SJSA1 (cell line): Measurements from ENCODE around the genes SPINT2 and RYR1.

DNA sequence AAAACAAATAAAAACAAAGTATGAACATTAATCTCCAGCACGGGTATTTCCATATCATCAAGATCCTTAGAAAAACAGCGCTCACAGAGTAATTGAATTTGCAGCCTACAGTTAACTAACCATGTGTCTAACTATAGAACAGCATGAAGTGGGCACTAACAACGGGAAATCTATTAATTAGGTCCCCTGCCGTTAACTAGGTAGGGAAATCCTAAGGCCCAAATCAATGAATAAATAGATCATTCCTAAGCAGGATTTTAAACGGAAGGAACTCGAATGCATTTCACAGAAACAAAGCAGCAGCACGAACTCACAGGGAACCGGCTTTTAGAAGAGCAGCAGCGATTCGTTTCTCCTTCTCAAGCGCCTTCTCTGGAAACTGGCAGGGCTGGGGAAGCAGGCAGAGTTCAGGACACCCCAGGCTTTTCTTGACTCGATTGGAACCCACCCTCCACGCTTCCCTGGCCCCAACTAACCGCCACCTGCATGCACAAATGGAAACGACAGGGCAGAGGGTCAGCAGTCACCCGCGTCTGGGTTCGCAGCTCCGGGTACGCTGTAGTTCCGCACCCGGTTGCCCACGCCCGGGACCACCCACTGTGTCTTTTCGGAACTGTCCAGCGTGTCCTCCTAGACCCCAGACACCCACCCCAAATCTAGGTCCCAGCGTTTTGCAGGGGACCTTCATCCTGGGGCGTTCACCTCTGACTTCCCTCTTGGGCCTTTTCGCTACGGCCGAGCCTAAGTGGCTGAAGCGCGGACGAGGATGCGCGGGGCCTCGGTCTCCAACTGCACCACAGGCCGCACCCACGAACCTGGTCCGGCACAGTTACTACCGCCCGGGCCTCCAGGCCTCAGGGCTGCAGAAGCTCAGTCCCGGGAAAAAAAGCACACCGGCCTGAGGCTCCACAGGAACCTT, 608 bp downstream of the ZFP30 start:
- RAMPAGE, long total RNA = no peak

DNA sequence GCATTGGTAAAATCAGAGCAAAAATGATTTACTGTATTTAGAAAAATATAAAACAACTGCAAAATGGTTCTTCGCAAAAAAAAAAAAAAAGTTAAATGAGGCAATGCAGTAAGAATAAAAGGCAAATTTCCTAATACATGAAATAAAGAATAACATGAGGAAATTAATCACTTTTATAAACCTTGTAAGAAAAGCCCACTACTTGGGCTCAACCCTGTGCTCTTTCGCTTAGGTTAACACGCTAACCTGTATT, 23.7 kb downstream of the ZNF573 start:
- RAMPAGE, long total RNA = no peak

DNA sequence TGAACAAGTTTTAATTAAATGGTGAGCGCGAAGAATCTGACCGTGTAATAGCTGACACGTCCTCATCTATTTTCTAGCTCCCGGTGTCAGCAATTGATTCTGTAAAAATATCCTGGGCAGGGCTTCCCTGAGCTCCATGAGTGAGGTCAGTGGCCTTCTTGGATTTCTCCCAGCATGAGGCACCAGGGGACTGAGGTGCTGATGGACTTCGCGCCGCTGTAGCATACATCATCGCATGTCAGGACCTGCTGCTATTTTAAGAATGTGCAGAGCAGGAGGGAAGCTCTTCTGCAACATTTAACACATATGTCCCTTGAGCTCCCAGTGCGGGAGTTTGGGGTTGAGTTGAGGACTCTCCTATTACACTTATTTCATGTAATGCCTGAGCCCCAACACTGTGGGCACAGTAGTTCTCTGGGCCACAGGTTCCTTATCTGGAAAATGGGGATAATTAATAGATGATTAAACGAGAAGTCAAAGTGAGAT, 27.1 kb downstream of the SIPA1L3 start:
- RAMPAGE, long total RNA = no peak

GRCh38 chr19:37936169-37936946, 29.4 kb downstream of the SIPA1L3 start:
- RAMPAGE, long total RNA = no peak

DNA sequence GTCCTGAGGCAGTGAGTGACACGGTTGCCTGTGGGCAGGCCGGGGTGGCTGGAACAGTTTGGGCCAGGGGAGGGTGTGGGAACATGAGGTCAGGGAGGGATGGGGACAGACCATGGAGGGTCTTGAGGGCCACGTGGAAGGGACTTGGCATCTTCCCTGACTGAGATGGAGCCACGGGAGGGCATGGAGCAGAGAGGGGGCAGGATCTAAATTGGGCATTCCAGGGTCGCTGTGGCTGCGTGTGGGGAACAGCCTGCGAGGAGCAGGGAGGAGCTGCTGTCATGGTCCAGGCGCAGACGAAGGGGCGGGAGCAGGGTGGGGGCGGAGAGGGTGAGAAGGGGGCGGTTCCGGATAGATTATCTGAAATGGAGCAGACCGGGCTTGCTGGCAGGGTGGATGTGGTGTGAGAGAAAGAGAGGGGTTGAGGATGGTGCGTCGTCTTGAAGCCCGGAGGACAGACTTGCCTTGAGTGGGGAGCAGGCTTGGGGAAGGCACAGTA, 40.9 kb downstream of the DPF1 start:
- RAMPAGE, long total RNA = no peak

DNA sequence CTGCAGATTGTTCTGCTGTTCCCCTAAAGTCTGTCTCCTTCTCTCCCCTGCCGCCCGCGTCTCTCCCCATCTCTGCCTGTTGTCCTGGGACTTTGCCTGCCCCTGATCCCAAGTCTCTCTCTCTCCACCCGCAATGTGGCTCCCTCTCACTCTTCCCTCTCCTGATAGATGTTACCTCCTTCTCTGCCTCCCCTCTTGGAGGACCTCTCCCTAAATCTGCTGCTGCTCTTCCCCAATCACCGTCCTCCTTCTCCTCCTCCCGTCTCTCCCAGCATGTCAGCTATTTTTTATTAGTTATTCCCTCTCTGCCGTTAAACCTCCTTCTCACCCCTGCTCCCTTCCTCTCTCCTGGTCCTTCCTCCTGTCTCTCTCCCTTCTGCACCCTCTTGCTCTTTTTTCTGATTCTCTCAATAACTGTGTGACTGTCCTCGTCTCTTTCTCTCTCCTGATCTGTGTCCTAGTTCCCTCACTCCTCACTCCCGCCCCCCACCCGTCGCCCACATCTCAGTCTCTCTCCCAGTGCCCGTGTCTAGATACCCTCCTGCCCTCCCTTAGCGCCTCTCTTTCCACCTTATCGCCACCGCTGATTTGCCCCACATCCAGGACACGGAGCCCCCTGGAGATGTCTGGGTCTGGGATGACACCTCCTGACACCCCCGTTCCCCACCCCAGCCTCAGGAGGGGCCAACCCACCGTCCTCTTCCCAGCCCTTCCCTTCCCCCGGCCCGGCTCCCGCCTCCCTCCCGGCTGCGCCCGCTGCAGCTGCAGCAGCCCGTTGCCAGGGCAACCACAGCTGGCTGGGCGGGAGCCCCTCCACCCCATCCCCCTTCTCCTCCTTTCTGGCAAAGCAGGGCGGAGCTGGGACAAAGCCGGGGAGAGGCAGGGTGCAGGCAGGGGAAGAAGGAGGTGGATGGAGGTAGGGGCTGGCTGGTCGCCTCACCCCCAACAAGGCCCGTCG, 13.7 kb downstream of the DPF1 start:
- RAMPAGE, long total RNA = no peak

DNA sequence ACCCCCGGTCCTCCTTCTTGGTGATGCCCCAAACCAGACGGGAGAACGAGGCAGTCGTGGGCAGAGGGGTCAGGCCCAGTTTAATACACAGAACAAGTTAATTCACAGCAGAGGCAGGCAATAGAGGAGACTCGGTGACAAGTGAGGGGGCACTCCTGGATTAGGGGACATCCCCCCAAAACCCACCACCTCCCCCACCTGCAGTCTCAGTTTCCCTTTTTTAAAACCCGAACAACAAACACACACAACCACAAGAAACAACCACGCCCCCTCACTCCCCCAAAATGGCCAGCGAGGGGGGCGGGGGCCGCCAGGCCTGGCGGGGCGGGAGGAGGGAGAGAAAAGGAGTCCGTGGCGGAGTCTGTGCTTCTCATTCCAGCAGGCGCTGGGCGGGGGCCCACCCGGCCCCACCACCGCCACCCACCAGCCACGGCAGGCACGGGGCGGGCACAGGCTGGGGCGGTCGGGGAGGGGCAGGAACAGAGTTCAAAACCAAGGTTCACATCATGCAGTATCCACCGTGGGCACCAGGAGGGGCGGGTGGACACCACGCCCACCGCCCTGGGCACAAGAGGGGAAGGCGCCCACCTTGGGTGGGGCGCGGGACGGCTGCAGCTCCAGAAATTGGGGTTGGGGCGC, 13.0 kb downstream of the DPF1 start:
- RAMPAGE, long total RNA = no peak

DNA sequence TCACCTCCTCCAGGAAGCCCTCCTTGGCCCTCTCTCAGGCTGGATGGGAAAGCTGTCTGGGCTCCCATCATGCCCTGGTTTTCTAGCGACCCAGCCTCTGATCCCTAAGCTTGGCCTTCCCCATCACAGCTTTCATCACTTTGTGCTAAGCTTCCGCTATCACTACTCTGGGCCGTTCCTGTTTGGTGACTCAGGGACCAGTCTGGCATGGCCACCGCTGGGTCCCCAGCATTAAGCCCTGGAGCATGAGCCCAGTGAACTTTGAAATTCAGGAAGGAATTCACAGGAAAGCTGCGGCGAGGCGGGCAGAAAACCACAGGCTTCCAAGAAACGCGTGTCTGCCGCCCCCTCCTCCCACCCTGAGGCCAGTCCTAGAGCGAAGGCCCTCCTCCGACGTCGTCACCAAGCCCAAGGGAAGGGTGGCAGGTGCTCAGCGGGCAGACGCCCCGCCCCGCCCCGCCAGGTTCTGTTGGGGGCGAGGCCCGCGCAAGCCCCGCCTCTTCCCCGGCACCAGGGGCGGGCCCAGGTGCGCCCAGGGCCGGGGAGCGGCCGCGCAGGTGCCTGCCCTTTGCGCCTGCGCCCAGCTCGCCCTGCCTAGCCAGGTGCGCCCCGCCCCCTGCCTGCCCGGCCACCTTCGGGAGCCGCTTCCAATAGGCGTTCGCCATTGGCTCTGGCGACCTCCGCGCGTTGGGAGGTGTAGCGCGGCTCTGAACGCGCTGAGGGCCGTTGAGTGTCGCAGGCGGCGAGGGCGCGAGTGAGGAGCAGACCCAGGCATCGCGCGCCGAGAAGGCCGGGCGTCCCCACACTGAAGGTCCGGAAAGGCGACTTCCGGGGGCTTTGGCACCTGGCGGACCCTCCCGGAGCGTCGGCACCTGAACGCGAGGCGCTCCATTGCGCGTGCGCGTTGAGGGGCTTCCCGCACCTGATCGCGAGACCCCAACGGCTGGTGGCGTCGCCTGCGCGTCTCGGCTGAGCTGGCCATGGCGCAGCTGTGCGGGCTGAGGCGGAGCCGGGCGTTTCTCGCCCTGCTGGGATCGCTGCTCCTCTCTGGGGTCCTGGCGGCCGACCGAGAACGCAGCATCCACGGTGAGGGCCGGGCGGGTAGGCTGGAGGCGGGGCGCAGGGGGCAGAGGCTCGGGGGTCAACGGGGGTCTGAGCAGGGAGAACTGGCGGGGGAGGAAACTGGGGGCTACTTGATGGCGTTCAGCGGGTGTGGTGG, at the start of gene SPINT2:
TSS of gene SPINT2 (plus strand) at position 661 of the 1,219 bp plus-strand sequence.
- RAMPAGE, long total RNA = no peak

DNA sequence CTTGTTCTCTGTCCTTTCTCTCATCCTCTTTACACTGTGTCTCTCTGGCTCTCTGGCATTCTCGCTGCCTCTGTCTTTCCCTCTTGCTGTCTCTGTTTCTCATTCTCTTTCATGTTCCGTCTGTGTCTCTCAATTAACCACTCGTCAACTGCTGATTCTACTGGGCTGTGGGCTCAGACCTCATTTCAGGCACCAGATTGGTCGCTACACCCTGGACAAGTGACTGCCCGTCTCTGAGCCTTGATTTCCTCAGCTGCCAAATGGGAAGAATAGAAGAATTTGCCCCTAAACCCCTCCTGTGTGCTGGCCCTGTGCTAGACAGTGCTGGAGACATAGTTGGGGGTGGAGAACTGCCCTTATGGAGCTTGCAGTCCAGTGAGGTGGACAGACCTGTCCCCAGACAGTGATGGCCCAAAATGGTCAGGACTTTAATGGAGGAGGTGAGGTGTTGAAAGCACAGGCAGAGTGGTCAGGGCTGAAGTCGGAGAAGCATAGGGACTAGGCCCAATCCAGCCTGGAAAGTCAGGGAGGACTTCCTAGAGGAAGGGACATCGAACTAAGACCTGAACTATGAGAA, 7.9 kb upstream of the CATSPERG start:
- RAMPAGE, long total RNA = no peak

GRCh38 chr19:38328196-38329035, 7.2 kb upstream of the CATSPERG start:
- RAMPAGE, long total RNA = no peak

GRCh38 chr19:38361432-38362216, 12.7 kb upstream of the PSMD8 start:
- RAMPAGE, long total RNA = no peak

DNA sequence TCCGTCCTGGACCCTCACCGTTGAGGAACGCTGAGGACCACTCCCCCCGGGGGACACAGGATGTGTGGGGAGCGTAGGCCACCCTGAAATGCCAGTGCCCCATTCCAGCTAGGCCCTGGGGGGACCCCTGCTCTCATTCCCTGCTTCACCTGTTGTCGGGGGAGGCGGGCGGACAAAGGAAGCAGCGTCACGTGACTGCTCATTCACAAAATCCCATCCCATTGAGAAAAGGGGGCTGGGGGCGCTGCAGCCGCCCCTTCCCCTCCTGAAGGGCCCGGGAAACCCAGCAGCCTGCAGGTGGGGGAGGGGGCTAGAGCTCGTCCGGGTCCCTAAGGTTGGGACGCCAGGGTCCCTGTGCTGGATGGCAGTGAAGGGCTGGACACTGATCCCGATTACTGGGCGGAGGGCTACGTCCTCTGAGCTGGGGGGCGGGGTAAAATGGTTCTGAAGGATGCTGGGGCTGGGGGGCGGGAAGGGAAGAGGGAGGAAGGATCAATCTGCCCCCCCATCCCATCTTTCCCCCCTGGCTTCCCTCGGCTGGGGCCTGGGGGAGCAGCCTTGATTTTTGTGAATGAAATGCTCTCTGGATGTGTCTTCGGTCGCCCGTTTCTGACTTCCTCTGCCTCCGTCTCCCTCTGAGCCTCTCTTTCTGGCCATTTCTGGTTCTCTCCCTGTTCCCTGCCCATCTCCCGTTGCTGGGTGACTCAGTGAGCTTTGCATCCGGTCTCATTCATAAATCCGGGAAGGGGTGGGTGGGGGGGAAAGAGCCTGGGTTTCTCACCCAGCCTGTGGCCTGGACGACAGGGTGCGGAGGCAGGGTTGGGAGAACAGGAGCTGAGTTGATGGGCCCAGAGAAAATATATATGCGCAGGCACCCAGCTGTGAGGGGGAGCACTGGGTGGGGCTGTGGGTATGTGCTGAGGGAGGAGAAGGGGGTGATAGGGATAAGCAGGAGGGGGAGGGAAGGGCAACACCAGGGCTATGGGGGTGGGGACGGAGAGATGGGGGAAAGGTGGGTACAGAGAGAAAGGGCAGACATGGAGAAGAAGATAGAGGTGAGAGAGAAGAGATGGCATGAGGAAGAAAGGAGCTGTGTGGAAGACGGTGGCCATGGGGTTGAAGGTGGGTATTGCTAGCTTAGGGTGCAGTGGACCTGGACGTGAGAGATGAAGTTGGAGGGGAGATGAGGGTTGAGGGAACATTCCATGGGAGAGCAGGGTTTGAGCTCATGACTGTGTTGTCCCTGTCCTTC, 960 bp downstream of the SPRED3 start:
- RAMPAGE, long total RNA = no peak

DNA sequence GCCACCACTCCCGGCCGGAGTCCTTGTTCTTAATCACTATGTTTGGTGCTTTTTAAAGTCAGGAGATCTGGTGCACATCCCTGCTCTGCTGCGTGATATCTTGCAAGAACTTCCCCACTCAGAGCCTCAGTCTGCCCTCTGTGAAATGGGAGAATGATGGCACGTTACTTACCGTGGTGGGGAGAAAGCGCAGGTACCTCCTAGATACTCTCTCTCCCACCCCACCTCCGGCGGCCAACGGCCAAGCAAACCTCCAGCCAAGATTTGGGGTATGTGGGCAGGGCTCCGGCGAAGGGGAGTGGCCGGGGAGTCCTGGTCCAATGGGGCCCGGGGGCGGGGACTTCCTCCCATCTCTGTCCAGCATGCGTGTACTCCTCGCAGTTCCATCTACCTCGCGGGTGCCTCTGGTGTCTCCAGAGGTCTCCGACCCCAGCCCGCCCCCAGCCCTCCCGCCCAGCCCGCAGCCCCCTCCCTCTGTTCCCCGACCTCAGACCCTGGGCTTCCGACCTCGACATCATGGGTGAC, at the start of gene RYR1:
TSS of gene RYR1 (plus strand) at position 378 of the 525 bp plus-strand sequence.
- RAMPAGE, long total RNA = no peak

DNA sequence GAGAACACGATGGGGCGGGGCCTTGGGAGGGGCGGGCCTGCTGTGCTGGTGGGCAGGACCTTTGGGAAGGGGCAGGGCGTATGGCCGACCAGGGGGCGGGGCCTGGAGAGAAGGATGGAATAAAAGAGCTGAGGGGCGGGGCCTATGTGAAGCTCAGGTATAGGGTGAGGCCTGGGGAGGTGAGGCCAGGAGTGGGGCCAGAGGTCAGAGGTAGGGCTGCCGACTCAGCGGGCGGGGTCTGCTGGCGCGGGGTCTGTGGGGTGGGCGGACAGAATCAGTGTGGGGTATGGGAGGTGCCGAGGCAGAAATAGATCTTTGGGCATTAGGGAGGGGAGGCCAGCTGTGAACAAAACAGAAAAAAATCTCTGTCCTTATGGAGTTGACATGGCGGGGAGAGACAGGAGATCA, 19.7 kb downstream of the RYR1 start:
- RAMPAGE, long total RNA = no peak

- RAMPAGE, long total RNA = no peak
These were observed 12.6 kb downstream of the EIF3K start for GRCh38 chr19:38631301-38632199.

DNA sequence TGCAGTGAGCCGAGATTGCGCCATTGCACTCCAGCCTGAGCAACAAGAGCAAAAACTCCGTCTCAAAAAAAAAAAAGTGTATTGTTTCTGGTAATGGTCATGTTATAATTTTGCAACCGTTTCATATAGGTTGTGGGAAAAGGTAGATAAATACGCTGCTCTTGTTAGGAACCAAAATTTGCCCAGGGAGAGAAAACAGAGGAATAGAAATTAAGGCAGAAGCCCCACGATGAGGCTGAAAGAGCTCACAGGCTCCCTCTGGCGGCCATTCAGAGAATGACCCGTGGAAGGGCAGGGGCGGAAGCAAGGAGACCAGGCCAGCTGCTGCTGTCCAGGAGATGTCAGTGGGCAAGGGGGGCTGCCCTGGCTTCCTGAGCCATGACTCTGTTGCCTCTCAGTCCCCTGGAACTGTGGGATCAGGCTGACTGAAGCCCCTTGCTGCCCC, 12.9 kb upstream of the ACTN4 start:
- RAMPAGE, long total RNA = no peak

DNA sequence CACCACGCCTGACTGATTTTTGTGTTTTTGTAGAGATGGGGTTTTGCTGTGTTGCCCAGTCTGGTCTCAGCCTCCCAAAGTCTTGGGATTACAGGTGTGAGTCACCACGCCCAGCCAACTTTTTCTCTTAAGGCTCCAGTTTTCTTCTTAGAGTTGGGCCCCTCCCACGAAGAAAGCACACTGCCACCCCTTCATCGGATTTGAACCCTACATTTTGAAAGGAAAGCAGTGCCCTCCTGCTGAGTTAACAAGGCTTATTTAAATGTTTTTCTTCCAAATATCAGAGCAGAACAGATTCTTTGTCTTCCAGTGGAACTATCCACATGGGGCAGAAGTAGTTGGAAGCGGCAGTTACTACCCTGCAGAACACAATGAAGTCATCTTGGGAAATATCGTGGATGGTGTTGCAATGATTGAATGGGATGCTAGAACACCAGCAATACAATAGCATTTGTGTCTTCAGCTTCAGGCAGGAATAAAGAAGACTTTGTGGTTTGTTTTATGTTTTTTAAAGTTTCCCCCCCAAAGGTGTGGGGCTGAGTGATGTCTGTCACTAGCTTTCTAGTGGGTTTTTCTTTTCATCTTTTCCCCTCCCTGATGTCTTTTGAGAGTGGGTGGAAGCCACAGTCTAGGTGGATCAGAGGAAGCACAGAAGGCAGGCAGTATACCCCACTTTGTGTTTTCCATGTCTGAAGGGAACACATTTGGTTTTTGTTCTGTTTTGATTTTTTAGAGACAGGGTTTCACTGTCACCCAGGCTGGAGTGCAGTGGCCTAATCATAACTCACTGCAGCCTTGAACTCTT, 9.0 kb downstream of the ACTN4 start:
- RAMPAGE, long total RNA = no peak

DNA sequence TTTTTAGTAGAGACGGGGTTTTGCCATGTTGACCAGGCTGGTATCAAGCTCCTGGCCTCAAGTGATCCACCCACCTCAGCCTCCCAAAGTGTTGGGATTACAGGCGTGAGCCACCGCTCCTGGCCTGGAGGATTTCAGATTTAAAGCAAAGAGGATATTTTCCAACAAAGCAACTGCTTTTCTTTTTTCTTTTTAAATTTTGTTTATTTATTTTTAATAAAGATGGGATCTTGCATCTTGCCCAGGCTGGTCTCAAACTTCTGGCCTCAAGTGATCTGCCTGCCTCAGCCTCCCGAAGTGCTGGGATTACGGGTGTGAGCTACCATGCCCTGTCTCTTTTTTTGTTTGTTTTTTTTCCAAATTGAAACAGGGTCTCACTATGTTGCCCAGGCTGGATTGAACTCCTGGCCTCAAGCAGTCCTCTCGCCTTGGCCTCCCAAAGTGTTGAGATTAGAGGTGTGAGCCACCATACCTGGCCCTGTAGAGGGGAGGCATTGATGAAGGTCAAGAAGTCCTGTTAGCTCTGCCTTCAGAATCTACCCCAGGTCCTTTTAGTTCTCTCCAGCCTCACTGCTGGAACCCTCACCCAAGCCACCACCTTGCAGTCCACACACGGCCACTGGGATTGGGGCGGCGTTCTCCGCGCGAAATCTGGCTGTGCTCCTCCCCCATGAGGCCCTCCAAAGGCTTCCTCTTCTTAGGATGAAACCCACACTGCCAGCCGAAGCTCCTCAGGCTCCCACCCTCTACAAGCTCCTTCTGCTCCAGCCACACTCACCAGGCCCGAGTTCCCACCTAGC, 34.8 kb downstream of the ACTN4 start:
- RAMPAGE, long total RNA = no peak

DNA sequence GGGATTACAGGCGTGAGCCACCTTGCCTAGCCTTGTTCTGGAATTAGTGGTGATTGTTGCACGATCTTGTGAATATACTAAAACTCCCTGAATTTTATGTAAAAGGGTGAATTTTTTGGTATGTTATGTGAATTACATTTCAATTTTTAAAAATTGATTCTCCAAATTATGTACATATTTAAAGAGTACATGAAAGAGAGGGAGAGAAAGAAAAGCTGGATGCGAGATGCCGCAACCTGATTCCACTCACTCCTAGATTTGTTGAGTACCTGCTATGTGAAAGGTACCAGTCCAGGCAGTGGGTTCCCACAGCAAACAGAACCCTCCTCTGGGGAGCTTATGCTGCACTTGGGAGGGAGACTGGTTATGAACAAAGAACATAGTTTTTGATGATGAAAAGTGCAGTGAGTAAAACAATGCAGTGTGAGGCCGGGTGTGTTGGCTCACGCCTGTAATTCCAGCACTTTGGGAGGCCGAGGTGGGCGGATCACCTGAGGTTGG, 43.3 kb downstream of the ACTN4 start:
- RAMPAGE, long total RNA = no peak

DNA sequence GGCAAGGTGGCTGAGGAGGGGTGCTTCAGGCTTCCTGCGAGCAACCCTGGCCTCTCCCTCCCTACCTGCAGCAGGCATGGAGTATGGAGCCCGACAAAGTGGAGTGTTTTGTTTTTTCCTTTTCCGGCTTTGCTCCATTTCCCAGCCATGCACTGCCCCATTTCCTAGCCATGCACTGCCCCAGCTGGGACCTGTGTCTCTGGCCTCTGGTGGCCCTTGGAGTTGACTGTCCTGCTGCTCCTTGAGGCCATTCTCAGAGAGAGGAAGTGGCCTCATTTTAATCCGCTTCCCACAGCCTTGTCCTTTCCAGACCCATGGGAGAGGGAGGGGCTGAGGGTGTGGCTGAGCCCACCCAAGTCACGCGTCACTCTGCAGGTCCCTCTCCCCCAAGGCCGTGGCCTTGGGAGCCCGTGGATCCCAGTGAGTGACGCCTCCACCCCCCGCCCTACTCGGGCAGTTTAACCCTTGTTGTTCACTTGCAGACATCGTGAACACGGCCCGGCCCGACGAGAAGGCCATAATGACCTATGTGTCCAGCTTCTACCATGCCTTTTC, 34.4 kb downstream of the CAPN12 start:
- RAMPAGE, long total RNA = no peak